CD14-positive monocyte (primary cell): ENCODE measurements around the gene NDUFS7.

- CAGE, long polyA plus RNA, result start-site peak on the plus strand at chr19:1383896-1383918, 4,732 and 7,217 reads in 2 replicates
Measured at GRCh38 chr19:1383178-1384037, at the start of gene NDUFS7. Gene NDUFS7, plus strand, starts transcription at chr19:1383907.

GRCh38 chr19:1412719-1413661 is 5.6 kb downstream of the DAZAP1 start:
- CAGE, long polyA plus RNA, result no peak

DNA sequence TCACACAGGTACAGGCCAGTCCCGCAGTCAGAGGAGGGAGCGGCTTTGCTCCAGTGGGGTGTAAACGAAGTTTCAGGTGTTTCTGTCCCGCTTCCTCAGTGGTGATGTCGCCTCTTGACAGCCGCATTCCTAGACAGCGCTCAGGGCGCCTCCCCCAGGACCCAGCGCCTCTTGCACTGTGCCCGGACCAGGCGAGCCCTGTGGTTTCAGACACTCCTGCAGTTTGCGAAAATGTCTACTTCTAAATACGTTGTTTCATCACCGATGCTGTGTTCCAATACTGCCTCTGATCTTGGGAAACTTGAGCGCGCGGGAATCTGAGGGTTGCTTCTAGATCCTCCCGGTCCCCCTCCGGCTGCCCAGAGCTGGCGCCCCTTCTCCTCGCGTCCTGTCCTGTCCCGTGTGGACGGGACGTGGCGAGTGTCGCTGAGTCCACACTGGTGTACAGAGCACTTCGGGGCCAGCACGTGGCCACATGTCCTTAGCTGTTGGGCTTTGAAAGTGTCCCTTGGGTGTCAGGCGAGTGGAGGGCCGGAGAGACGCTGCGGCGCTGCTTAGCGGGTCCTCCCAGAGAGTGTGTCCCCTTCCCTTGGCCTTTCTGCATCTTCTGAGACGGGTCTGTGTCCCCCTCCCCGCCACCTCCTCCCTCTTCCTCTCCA is 14.6 kb upstream of the RPS15 start:
- CAGE, long polyA plus RNA, result no peak

DNA sequence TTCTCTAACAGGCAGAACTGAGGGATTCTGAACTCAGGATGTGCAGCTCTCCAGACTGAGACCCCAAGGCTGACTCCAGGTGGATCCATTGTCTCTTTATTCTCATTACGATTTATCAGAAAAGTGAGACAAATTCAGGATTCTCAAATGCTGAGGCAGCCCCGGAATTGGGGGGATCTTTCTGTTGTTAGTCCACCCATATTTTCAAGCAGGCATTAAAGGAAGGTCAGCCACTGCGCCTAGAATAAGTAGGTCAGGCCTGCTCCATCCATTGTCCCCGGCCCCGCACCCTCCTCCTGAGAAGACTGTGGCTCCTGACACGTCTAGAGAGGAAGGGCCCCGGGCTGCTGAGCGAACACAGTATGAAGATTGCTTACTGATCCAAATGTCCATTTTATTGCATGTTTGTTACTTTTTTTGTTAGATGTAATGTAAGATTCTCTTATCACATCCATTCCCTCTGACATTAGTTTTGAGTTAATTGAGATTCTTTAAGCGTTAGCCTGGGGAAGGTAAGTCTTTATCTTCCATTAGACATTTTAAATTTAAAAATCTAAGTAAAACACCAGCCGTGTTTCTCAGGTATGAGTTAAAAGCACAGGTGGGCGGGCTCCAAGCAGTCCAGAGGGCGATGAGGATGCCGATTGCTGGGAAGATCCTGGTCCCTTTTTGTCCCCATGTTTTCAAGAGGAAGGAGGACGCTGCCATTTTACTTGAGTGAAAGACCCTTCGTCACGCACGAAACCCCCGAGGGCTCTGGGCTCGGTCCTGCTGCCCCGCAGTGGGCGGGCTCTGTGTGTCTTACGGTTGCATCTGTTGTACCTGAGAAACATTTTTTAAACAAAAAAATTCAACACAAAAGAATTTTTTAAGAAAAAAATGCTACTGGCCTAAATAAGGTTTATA is 10.1 kb upstream of the RPS15 start:
- CAGE, long polyA plus RNA, result no peak

- CAGE, long polyA plus RNA, result no peak
Measured at GRCh38 chr19:1445566-1446698, 4.0 kb upstream of the APC2 start.

GRCh38 chr19:1469357-1469799 is 9.6 kb downstream of the C19orf25 start:
- CAGE, long polyA plus RNA, result no peak

DNA sequence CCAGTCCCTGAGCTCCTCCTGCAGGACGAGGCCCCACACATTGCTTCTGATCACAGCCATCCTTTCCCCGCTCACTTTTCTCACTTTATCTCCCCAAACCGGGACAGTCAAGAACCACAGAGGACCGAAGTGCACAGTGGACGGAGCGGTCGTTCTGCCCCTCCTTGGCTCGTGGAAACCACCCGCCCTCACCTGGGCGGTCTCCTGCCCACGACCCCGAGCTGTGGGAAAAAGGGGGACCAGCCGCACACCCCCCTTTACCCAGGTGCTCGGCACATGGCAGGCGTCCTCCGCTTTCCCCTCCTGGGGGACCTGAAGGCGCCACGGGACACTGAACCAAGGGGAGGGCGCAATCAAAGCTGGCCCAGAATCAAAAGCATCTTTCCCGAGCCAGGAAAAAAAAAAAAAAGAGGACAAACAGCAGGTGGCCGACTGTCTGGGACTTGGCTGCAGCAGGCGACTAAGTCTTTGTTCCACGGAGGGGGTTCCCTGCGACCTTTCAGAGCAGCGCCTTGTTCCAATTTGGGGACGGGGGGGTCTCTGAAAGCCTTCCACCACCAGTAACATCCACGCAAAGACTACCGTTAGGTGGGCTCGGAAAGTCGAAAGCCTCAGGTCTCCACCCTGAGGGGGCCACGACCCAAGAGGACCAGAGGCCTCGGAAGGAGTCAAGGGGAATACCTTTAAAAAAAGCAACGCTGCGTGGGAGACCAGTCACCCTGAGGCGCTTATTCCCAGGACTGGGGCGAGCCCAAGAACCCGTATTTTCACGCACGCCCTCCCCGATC is 1.2 kb downstream of the MBD3 start:
- CAGE, long polyA plus RNA, result no peak

GRCh38 chr19:1609147-1610040 is 4.1 kb upstream of the UQCR11 start:
- CAGE, long polyA plus RNA, result no peak

DNA sequence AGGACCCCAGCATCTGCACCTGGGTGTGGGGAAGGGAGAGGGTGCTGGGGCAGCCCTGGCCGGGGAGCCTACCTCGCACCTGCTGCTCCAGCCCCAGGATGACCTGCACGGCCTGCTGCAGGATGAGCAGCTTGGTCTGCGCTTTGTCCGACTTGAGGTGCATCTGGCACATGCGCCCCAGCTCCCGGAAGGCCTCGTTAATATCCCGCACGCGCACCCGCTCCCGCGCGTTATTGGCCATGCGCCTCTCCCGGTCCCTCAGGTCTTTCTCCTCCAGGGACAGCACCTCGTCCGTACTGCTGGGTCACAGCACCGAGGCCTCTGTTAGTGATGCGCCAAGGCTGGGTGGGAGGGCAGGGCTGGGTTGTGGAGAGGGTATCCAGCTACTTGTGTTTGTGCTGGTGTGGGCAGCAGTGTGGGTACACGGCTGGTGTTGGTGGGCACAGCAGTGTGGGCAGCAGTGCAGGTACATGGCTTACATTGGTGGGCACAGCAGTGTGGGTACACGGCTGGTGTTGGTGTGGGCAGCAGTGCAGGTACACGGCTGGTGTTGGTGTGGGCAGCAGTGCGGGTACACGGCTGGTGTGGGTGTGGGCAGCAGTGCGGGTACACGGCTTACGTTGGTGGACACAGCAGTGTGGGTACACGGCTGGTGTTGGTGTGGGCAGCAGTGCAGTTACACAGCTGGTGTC is 7.0 kb upstream of the UQCR11 start:
- CAGE, long polyA plus RNA, result no peak

DNA sequence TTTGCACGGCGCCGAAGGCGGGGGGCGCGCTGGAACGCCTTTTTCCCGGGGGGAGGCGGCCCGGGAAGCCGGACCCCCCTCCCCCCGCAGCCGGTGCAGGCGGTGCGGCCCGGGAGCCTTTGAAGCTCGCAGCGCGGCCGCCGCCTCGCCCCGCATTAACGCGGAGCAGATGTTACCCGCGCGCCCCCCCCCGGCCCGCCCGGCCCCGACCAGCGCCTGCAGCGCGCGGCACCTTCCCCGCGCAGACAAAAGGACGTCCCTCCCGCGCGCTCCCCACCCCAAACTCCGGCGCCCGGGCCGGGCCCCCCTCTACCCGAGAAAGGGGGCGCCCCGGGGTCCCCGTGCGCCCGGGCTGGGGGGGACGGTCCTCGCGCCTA is 810 bp downstream of the TCF3 start:
- CAGE, long polyA plus RNA, result no peak

- CAGE, long polyA plus RNA, result no peak
Measured at GRCh38 chr19:1725457-1726056, 27.7 kb upstream of the ONECUT3 start.

GRCh38 chr19:1790654-1791143 is 21.4 kb downstream of the ATP8B3 start:
- CAGE, long polyA plus RNA, result no peak

DNA sequence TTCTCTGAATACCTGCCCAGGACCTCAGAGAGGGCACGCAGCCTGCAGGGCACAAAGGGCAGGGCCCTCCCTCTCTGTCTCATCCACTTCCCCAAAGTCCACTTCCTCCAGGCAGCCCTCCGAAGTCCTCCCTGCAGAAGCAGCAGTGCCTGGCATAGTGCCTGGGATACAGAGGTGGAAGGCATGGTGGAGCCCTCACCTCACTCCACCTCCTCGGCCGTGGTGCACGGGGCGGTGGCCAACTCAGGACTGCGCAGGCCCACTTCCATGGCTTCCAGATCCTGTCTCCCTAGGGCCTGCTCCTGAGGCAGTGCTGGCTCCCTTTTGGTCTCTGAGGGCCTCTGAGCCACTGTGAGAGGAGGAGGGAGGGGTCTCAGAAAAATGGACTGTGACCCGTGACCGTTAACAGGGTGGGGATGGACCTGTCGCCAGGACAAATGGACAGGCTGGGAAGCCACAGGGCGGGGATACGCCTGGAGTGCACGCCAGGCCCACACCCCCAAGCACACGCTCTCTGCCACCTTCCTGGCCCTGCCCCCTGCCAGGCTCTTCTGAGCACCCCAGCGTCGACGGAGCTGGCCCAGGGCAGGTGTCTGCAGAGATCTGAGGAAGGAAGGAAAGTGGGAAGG is 8.5 kb downstream of the REXO1 start:
- CAGE, long polyA plus RNA, result no peak

DNA sequence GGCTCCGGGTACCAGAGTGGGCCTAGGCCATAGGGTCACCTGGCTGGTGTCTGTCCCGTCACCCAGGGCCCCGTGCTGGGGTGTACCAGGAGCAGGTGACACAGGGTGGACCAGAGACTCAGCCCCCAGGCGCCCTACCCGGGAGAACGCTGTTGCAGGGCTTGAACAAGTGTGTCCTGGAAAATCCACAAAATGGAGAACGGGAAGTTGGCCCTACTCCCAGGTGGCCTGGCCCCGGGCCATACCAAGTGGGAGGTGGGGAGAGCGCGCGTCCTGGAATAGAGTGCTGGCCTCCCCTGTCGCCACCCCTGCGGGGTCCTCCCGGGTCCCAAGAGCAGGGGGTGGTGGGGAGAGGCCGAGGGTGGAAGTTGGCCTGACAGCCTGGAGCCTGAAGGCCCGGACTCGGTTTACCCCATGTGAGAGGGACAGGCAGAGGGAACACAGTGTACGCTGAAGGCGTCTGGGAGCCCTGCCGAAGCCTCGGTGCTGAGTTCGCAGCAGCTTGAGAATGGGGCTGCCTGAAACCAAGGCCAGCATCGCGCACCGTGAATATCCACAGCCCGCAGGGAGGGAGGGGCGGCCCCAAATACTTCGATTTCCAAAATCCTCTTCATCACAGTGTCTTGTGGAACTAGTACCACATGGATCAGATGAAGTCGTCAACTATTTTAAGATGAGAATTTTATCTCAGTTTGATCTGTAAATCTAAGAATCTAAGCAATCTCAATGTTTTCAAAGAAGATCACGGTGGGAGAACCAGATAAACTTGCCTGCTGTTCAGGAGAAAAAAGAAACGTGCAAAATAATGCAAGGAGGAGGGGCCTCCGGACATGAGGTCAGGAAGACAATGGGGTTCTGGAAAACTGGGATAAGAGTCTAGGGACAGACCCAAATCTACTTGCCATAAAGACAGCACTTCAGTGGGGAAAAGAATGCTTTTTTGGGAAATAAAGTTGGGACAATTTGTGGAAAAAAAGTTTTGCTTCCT is 10.4 kb upstream of the KLF16 start:
- CAGE, long polyA plus RNA, result no peak

GRCh38 chr19:1933164-1933675 is 7.8 kb upstream of the CSNK1G2 start:
- CAGE, long polyA plus RNA, result no peak

GRCh38 chr19:1942325-1942950 is 1.5 kb downstream of the CSNK1G2 start:
- CAGE, long polyA plus RNA, result no peak

- CAGE, long polyA plus RNA, result no peak
Measured at GRCh38 chr19:2087044-2087537, 9.0 kb downstream of the MOB3A start.

GRCh38 chr19:2088771-2089795 is 7.0 kb downstream of the MOB3A start:
- CAGE, long polyA plus RNA, result no peak

- CAGE, long polyA plus RNA, result no peak
Measured at GRCh38 chr19:2114587-2115835, 18.3 kb downstream of the IZUMO4 start.

GRCh38 chr19:2151785-2152261 is 457 bp upstream of the AP3D1 start:
- CAGE, long polyA plus RNA, result no peak